Lung (tissue), 4 donors: Measurements from ENCODE around the gene ZNF484.

DNA sequence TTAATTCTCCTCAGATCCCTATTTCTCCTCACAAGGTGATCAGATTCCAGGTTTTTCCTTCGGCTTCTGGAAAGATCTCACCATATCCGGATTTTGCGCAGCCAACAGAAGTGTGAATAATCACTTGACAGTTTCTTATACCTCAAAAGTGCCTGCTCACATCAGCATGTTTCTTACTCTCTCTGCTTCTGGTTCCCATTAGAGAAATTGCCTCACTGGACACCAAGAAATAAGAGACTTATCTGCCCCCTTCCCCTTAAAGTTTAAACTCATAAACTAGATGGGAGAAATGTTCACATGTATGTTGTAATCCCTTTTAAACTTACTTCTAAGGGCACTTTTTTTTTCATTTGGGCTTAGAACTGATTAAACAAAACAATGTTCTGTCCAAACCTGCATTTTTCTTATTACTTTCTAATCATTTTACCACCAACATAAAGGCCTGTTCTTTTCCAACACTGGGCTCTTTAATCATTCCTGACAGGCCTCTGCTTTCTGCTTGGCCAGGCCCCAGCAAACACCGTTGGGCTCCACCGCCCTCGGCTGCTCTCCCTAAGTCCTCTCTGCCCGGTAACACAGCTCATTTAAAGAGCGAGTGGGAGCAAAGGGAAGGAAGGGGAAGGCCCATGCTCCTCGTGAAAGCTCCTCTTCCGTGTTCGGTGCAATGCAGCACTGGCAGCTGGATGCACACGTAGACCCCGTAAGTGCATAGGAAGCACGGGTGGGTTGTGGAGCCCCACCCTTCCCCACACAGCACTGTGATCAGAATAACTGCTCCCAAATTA is 53.4 kb downstream of the ROR2 start:
- PRO-cap: no peak
- RAMPAGE, long total RNA: no peak
- RRBS: no CpG with 5 or more reads among the region's 14 CpGs

DNA sequence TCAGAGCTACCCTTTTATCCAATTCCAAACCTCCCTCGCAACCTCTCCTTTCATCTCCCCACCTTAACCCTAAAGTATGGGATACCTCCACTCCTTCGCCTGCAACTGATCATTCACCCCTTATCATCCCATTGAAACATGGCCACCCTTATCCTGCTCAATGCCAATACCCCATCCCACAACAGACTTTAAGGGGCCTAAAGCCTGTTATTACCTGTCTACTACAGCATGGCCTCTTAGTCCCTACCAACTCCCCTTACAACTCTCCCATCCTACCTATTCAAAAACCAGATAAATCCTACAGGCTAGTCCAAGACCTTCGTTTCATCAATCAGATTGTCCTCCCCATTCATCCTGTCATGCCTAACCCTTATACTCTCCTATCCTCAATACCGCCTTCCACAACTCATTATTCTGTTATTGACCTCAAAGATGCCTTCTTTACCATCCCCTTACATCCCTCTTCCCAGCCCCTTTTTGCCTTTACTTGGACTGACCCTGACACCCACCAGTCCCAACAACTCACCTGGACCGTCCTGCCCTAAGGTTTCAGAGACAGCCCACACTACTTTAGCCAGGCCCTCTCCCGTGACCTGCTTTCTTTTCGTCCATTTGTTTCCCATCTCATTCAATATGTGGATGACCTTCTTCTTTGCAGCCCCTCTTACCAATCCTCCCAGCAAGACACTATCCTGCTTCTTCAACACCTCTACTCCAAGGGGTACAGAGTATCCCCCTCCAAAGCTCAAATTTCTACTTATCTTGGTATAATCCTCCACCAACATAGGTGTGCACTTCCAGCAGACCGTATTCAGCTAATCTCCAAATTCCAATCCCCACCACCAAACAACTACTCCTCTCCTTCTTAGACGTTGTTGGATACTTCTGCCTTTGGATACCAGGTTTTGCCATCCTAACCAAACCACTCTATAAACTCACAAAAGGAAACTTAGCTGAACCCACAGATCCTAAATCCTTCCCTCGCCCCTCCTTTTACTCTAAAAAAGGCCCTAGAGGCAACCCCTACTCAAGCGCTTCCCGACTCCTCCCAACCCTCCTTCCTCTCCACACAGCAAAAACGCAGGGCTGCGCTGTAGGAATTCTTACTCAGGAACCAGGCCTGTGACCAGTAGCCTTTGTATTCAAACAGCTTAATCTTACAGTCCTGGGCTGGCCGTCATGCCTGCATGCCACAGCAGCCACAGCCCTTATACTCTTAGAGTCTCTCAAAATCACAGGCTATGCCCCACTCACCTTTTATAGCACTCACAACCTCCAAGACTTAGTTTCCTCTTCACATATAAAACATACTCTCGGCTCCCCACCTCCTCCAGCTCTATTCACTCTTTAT is 40.3 kb downstream of the SPTLC1 start:
- PRO-cap: no peak
- RAMPAGE, long total RNA: no peak
- RRBS: no CpG with 5 or more reads among the region's 16 CpGs

GRCh38 chr9:92146959-92147869 is 32.0 kb upstream of the SPTLC1 start:
- PRO-cap: no peak
- RAMPAGE, long total RNA: no peak
- RRBS: no CpG with 5 or more reads among the region's 22 CpGs

DNA sequence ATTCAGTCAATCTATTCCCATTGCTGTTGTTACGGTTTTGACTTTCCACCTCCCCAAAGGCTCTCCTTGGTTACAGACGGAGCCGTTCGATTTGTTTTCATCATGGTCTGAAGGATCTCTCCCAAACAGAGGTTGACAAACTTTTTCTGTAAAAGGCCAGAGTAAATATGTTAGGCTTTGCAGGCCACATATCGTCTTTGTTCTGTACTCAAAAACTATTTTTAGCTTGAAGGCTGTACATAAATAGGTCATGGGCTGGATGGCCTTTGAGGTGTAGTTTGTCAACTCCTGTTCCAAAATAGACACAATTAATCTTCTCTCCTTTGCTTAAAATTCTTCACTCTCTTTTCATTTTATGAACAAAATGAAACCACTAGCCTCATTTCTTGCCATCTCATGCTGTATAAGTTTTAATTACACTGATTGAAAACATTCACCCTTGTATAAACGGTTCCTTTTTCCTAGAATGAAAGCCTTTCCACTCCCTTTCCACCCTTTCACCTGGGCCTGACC is 11.9 kb downstream of the NOL8 start:
- PRO-cap: no peak
- RAMPAGE, long total RNA: no peak
- RRBS: no CpG with 5 or more reads among the region's 6 CpGs

GRCh38 chr9:92314134-92315340 is 10.6 kb downstream of the NOL8 start:
- PRO-cap: no peak
- RAMPAGE, long total RNA: no peak
- RRBS: no CpG with 5 or more reads among the region's 14 CpGs

DNA sequence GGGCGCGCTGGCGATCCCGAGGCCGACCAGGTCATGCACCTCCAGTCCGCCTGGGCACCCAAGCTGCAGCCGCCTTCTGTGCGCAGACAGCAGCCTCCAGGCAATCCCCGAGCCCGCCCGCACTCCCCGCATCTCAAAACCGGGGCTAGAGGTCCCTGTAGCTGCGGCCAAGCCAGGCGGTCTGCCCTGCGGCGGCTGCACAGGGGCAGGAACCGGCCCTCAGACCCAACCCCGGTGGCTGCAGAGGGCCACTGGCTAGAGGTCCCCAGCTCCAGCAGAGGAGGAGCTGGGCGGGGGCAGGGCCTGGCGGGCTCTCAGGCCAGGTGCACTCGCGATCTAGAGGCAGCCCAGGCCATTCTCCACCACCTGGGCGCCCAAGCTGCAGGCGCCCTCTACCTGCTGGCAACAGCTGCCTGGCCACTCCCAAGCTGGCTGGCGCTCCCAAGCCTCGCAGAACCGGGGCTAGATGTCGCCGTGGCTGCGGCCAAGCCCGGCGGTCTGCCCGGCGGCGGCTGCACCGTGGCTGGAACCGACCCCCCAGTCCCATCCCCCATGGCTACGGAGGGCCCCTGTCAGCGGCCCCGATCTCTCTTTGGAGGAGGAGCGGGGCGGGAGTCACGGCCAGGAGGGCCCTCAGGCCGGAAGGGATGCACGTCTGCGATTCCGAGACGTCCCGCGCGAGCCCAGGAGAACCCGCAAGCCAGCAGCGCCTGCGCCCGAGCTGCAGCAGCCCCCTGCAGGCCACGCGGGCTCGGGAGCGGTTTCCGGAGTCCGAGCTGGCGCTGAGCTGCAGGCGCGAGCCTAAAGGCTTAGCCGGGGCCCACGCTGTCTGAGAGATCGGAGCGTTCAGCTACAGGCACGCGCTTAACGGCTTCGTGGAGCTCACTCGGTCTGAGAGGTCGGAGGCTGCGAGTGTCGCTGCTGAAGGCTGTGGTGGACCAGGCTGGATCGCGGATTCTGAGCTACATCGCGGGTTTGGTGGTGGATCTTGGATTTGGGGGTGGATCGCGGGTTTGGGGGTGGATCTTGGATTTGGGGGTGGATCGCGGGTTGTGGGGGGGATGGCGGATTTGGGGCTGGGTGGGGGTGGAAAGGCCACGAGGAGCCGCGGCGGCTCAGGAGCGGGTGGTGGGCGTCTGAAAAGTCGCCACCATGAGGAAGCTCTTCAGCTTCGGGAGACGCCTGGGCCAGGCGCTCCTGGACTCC is 44.3 kb upstream of the BICD2 start:
- PRO-cap: no peak
- RAMPAGE, long total RNA: no peak
- RRBS: 2% methylated on average over 17 of the region's 96 CpGs

GRCh38 chr9:92837072-92837573 is 40.7 kb downstream of the ZNF484 start:
- PRO-cap: no peak
- RAMPAGE, long total RNA: no peak
- RRBS: 97% methylated on average over 5 of the region's 30 CpGs

DNA sequence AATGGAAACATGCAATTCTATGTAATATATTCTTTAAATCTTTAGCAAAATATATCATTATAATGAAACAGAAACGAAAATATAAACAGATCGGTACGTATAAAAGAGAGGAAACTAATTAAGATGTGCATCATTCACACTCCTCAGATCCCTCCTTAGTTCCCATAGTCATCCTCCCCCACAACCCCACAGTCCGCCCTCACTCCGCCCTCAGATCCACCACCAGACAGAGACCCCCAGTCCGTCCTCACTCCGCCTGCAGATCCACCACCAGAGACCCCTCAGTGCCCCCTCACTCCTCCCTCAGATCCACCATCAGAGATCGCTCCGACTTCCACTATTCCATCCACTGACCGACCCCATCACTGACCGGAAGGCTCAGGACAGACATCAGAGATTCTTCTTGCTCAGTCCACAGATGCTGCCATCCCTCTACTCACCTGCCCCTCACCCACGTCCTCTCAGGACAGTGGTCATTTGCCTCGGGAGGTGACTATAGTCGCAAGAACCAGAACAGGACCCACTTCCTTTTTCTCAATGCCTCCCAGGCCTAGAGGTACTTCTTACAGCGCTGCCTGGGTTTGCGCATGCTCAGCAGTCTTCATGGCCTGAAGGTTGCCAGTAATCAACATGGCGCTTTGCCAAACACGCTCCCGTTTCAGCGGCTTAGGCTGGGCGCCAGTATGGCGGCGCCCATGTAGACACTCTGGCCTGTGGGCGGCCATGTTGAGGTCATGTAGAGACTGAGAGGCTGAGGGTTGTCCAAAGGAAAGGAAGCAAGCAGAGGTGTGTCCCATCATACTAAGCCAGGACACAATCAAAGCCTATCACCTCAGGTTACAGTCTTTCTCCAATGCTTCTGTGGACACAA is at the start of gene ZNF484:
TSS of gene ZNF484 (minus strand) at position 589 of the 871 bp plus-strand sequence.
- PRO-cap: no peak
- RAMPAGE, long total RNA: no peak
- RRBS: no CpG with 5 or more reads among the region's 24 CpGs

- PRO-cap: no peak
- RAMPAGE, long total RNA: no peak
- RRBS: no CpG with 5 or more reads among the region's 16 CpGs
These were observed 26.9 kb downstream of the FGD3 start for GRCh38 chr9:92973961-92974855.

DNA sequence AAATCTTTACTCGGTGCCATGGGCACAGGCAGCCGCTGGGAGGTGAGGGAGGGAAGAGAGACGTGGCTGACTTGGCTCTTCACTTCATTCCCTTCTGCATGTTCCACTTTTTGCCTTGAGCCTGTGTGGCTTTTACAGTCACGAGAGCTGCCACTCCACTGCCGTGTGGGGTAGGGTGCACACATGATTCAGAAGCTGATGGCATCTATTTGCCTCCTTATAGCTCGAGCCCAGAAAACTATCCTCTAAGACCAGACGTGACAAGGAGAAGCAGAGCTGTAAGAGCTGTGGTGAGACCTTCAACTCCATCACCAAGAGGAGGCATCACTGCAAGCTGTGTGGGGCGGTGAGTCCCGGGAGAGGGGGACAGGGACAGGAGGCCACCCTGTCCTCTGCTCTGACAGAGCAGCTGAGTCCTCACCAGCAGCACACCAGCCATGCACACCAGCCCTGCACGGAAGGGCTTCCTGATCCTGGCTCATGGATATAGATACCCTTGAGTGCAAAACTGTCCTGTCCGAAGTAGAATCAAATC is 28.8 kb upstream of the SUSD3 start:
- PRO-cap: no peak
- RAMPAGE, long total RNA: no peak
- RRBS: no CpG with 5 or more reads among the region's 11 CpGs

- PRO-cap: no peak
- RAMPAGE, long total RNA: no peak
- RRBS: no CpG with 5 or more reads among the region's 6 CpGs
These were observed 1.2 kb downstream of the CARD19 start for GRCh38 chr9:93096980-93097815.

DNA sequence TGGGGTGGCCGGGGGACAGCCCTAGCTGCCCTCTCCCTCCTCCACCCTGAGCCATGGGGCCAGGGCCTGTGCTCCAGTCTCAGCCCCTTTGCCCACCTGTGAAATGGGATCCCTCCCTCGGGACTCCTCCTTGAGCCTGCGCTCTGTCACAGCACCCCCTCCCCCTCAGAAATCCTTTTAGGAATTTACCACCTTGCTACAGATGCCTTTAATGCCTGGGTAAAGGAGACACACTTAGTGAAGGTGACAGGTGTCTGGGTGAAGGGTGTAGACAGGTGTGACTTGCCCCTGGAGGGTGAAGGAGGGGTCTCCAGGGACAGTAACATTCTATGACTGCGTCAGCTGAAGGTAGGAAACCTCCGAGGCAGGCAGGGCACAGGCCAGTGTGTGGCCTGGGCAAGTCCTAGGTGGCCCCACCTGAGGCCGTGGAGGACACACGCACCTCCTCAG is 18.0 kb downstream of the CARD19 start:
- PRO-cap: no peak
- RAMPAGE, long total RNA: no peak
- RRBS: no CpG with 5 or more reads among the region's 7 CpGs

DNA sequence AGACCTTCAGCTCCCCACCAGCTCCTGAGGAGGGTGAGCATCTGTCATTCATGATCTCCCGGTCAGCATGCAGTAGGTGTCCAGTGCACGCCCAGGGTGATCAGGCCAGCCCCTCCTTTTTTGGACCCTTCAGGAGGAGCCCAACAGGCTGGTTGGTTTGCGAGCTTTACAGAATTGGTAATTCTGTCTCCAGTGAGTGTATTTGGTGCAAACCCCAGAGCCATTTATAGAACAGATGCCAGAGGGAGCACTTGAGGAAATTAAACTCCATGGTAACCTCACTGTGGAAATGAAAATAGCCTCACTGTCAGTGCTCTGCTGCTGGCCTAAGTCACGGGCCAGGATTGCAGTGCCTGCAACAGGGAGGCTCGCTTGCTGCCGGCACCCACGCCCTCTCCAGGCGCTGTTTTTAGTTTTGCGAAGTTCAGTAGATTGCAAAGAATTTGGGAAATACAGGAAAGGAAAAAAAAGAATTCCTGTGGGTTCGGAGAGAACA is 23.5 kb downstream of the WNK2 start:
- PRO-cap: no peak
- RAMPAGE, long total RNA: no peak
- RRBS: no CpG with 5 or more reads among the region's 10 CpGs

GRCh38 chr9:93297551-93298107 is 113.7 kb downstream of the WNK2 start:
- PRO-cap: no peak
- RAMPAGE, long total RNA: no peak
- RRBS: 67% methylated on average over 4 of the region's 24 CpGs

- PRO-cap: no peak
- RAMPAGE, long total RNA: no peak
- RRBS: no CpG with 5 or more reads among the region's 4 CpGs
These were observed 129.0 kb downstream of the WNK2 start for GRCh38 chr9:93312845-93313417.

DNA sequence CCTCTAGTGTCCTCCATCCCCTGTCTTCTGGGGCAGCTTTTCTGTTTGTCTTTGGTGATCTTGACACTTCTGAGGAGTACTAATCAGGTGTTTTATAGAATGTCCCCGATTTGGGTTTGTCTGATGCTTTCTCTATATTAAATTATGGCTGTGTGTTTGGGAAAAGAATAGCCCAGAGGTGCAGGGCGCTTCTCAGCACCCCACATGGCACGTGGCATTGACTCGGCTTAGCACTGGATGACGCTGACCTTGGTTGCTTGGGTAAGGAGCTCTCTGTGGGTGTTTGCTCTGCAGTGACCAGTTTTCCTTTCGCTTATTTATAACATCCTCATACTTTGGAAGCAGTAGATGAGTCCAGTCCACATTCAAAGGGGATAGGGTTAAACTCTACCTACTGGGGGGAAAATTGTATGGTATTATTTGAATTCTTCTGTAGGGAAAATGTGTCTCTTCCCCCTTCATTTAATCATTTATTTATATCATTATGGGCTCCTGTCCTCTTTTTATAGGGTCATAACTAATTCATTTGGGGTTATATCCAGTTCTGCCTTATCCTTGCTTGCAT is 12.5 kb upstream of the FAM120AOS start:
- PRO-cap: no peak
- RAMPAGE, long total RNA: no peak
- RRBS: no CpG with 5 or more reads among the region's 6 CpGs

DNA sequence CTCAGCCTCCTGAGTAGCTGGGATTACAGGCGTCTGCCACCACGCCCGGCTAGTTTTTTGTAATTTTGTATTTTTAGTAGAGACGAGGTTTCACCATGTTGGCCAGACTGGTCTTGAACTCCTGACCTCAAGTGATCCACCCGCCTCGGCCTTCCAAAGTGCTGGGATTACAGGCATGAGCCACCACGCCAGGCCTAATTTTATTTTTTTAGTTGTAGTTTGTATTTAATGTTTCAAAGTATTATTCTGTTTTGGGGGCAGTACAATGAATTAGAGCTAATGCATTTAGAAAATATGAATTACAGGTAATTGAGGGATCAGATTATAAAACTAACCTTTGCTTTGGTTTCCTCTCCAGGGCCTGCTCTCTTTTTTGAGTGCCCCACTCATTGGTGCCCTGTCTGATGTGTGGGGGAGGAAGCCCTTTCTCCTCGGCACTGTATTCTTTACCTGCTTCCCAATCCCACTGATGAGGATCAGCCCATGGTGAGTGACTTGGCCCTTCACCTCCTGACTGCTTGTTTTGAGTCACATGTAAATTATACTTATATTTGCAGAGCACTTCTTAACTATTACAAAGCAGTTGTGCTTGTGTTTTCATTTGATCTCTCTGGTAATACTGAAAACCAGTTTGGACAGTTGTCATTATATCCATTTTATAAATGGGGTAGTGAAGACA is 63.8 kb downstream of the MFSD14B start:
- PRO-cap: no peak
- RAMPAGE, long total RNA: no peak
- RRBS: no CpG with 5 or more reads among the region's 8 CpGs

- PRO-cap: no peak
- RAMPAGE, long total RNA: no peak
- RRBS: no CpG with 5 or more reads among the region's 17 CpGs
These were observed 39.7 kb downstream of the FBP2 start for GRCh38 chr9:94553885-94554337.

- PRO-cap: no peak
- RAMPAGE, long total RNA: no peak
- RRBS: 83% methylated on average over 3 of the region's 35 CpGs
These were observed 13.4 kb upstream of the FBP2 start for GRCh38 chr9:94606640-94607822.

DNA sequence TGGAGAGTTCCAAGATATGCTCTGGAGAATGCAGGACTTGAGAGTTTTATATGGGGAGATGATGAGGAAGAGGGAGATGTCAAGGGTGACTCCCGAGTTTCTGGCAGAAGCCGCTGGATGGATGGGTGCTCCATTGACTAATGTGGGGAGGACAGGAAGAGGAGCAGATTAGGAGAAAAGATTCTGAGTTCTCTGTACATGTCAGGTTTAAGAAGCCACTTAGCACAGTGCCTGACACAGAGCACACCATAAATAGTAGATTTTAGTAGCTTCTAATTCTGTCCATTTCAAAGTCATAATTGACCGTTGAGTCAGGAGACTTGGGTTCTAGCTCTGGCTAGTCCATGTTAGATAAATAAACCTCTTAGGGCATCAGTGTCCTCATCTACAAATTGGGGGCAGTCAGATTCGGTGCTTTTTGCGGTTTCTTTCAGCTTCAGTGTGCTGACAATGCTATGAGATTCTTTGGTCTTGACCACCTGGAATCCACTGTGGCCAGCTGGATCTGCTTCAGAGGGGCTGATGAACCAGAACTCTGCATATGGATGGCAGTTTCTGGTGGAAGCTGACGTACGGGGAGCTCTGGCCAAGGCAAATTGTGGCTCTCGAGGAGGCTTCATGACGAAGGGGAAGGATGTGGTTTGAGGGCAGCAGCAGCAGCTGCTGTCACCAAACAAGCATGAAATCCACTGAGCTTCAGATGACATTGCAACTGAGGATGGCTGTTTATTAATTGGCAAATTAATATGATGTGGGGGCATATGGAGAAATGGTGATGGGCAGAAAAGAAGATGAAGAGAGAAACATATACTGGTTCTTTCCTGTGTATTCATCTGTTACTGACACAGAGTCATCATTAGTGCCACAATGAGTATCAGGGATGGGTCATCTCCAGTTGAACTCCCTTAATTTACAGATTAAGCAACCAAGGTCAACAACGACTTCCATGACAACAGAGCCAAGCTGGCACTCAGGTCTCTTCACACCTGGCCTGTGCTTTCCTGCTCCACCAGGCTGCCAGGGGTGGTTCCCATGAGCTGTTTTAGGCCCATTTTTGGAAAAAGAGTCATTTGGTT is 134.4 kb downstream of the AOPEP start:
- PRO-cap: no peak
- RAMPAGE, long total RNA: no peak
- RRBS: no CpG with 5 or more reads among the region's 10 CpGs